ENCODE measurements around a stretch of chr10.

- RRBS, result no CpG with 5 or more reads among the region's 4 CpGs
Measured at GRCh38 chr10:94262273-94262684, 100.5 kb downstream of the NOC3L start.

- RRBS, result no CpG with 5 or more reads among the region's 3 CpGs
Measured at GRCh38 chr10:94316274-94316871, 46.4 kb downstream of the NOC3L start.

GRCh38 chr10:95266514-95267291, 24.1 kb downstream of the PDLIM1 start:
- RRBS, result no CpG with 5 or more reads among the region's 3 CpGs

- RRBS, result no CpG with 5 or more reads among the region's 5 CpGs
Measured at GRCh38 chr10:95295791-95296016, 4.9 kb upstream of the PDLIM1 start.

- RRBS, result no CpG with 5 or more reads among the region's 10 CpGs
Measured at GRCh38 chr10:95313846-95315128, 23.5 kb upstream of the PDLIM1 start.

DNA sequence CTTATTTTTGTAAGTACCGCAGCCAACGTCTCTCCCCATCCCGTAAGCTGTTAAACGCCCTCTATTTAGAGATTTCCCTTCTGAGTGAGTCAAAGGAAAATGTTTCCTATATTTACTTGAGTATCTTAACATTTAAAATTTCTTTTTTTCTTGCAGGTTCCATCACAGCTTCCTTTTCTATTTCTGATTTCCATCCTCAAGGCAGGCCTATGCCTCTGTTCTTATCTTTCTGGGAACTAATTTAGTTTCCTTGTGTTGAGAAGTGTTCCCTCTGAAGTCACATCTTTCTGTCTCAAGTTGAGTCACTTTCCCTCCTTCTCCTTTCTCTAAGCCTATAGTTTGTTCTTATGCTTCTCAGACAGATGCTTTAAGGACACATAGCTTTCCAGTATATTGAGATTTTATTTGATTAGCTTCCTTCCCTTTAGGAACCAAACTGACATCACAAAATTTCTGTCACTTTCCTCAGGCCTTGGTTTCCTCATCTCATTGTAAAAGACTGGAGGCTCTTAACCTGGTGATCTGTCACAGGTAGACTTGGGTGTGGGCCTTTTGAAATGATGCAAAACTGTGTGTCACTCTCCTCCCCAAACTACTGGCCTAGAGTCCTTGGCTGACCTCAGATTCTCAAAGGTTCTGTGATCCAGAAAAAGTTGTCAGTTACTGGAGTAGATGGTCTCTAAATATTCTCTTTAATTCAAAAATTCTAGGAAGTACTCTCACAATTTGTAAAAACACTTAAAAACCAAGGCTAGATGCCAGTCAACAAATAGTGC, 38.9 kb upstream of the PDLIM1 start:
- RRBS, result no CpG with 5 or more reads among the region's 4 CpGs

GRCh38 chr10:95413604-95414270, 122.9 kb upstream of the PDLIM1 start:
- RRBS, result no CpG with 5 or more reads among the region's 11 CpGs

DNA sequence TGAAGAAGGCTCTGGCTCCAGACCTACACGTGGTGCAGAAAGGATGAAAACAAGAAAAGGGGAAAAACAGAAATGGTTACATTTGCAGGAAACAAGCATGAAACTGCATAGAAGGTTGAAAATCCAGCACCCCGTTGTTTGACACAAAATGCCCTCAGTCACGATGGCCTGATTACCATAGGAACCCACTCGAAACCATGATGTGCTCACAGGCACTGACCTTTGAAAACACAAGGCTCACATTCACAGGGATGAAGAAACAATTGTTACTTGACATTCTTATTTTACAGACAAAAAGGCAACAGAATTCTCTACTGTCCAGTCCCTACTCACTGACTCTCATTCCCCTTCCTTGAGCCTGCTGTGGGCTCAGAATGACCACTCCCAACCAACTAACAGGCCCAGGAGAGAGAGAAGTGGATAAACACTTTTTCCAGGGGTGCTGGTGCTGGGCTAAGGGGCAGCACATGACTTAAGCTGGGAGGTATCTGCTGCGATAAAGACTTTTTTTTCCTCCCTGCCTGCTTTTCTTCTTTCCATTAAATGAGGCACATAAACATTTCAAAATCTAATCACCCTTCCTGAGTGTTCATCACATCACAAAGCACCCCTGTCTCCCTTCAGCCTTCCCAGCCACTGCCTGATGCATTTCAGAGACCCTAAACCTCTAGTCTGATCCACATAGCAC, 131.5 kb upstream of the PDLIM1 start:
- RRBS, result no CpG with 5 or more reads among the region's 5 CpGs

DNA sequence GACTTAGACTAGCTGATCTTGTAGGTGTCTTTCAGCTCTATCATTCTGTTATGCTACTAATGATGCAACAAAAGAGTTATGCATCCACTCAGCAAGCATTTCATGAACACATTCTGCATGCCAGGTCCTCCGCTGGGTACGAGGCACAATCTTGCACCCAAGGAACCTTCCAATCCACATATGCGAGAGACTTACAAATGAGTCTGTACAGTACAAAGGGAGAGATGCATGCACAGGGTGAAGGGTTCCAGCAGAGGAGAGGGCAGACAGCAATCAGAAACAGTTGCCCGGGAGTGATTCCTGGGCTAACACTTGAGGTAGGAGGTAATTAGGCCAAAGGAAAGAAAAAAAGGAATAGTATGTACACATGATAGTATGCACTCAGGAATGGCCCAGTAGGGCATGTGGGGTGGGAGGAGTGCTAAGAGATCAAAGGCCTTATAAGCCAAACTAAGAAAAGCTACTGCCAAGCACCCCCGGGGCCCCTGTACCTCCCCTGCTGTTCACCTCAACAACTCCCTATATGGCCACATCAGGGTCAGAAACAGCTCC, 80.5 kb downstream of the SORBS1 start:
- RRBS, result no CpG with 5 or more reads among the region's 5 CpGs

GRCh38 chr10:95536676-95537257, 24.4 kb downstream of the SORBS1 start:
- RRBS, result no CpG with 5 or more reads among the region's 6 CpGs

- RRBS, result no CpG with 5 or more reads among the region's 5 CpGs
Measured at GRCh38 chr10:95541757-95542643, 19.2 kb downstream of the SORBS1 start.

- RRBS, result no CpG with 5 or more reads among the region's 3 CpGs
Measured at GRCh38 chr10:95664049-95664387, 7.5 kb upstream of the ALDH18A1 start.

DNA sequence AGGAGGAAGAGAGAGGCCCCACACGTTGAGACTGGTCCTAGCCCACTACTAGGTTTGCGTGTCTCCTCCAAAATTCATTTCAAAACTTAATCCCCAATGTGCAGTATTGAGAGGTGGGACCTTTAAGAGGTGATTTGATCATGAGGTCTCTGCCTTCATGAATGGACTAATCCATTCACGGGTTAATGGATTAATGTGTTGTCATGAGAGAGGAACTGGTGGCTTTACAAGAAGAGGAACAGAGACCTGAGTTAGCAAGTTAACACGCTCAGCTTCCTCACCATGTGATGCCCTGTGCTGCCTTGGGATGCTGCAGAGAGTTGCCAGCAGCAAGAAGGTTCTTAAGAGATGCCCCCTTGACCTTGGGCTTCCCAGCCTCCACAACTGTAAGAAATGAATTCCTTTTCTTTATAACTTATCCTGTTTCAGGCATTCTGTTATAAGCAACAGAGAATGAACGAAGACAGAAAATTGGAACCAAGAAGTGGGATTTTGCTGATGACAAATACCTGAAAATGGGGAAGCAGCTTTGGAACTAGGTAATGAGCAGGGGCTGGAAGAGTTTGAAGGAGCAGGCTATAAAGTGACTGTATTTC, 3.7 kb upstream of the TCTN3 start:
- RRBS, result no CpG with 5 or more reads among the region's 5 CpGs

GRCh38 chr10:95792719-95793369, 36.9 kb downstream of the ENTPD1 start:
- RRBS, result no CpG with 5 or more reads among the region's 5 CpGs

DNA sequence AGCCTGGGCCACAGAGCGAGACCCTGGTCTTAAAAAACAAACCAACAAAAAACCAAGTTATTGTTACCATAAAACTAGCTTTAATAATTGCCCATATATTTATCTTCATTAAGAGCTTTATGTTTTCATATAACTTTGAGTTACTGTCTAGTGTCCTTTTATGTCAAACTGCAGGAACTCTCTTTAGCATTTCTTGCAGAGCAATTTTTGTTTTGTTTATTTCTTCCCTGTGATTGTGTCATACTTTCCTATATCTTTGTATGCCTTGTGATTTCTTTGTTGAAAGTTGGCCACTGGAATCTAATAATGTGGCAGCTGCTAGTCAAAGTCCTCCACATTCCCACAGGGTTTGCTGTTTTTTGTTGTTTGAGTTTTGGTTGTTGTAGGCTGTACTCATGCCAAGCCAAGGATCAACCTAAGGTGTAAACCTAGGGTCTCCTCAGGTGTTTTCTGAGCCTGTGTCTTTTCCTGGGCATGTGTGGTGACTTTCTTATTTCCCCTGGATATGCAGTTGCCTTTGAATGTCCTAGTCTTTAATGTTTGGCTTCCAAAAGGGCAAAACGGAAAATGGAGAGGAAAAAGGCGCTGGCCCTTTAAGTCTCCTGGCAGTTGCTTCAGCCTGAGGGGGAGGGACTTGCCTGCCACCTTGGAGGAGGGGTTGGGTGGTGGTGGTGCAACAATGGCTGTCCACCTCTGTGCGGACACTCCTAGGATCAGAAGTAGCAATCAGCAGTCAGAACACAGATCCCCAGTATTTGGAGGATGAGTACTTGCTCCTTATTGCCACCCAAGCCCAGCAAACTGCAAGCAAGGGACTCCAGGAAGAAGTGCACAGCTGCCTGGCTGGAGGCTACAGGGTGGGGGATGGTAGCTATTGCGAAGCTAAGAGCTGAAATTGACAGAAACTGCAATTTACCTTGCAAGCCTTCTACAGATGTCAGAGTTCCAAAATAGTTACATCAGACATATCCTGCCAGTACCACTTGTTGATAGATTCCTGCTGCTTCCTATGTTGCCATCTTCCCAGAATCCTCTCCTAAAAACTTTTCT, 5.7 kb upstream of the ZNF518A start:
- RRBS, result no CpG with 5 or more reads among the region's 5 CpGs

DNA sequence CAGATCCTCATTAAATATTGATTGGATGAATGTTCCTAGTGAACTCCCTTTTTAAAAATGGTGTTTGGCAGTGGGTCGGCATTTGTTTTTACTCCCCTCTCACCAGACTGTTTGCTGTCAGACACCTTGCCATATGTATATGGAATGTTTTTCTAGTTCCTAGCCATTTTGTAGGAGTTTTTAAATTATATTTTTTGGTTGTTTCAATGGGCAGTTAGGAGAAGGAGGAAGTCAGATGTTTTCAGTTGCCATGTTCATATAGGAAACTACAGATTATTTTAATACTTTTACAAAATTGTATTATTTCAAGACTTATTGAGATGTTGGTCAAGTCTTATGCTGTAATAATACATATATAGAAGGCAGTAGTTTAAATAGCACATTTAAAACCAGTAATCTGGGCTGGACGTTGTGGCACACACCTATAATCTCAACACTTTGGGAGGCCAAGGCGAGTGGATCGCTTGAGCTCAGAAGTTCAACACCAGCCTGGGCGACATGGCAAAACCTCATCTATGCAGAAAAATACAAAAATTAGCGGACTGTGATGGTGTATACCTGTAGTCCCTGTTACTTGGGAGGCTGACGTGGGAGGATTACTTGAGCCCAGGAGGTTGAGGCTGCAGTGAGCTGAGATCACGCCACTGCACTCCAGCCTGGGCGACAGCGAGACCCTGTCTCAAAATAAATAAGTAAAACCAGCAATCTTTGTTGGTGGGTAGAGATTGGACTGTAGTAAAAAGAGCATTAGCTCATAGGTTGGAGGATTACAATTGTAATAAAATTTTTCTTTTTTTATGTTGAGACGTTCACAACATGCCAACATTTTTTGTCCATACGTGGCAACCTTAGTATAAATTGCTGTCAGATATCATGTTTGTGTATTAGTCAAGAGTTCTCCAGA, 21.8 kb downstream of the ZNF518A start:
- RRBS, result no CpG with 5 or more reads among the region's 12 CpGs

GRCh38 chr10:96380873-96381292, 22.1 kb upstream of the OPALIN start:
- RRBS, result no CpG with 5 or more reads among the region's 8 CpGs

- RRBS, result 9% methylated on average over 13 of the region's 44 CpGs
Measured at GRCh38 chr10:96512545-96513080, 1.1 kb downstream of the TLL2 start.